Breast (tissue), 4 donors: ENCODE data around the genes MGAT3 and ATF4.

DNA sequence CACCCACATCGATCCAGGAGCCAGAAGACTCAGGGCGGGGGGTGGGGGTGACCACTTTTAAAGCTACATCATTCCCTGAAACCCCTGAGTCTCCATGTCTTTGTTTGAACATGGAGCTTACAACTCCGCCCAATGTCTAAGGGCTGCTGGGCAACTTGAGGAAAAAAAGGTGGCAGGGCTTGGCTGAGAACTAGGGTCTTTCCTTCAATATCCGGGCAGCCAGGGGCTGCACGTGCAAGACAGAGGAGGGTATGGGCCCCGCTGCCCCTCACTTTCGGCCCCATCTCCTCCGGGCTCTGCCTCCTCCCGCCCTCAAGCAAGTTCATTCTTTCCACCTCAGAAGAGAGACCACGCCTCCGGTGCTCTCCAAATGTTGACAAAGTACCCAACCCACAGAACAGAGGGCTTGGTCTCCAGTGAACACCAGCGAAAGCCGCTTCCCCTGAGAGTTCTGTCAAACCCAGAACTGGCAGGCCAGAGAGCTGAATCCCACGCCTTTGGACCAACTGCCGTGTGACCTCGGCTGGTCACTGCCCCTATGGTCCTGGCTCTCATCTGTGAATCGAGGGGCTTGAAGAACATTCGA, 7.4 kb downstream of the PDGFB start:
- PRO-cap, 3 experiments: no peak in any of the 3 experiments
- RRBS: 31% methylated on average over 5 of the region's 18 CpGs

DNA sequence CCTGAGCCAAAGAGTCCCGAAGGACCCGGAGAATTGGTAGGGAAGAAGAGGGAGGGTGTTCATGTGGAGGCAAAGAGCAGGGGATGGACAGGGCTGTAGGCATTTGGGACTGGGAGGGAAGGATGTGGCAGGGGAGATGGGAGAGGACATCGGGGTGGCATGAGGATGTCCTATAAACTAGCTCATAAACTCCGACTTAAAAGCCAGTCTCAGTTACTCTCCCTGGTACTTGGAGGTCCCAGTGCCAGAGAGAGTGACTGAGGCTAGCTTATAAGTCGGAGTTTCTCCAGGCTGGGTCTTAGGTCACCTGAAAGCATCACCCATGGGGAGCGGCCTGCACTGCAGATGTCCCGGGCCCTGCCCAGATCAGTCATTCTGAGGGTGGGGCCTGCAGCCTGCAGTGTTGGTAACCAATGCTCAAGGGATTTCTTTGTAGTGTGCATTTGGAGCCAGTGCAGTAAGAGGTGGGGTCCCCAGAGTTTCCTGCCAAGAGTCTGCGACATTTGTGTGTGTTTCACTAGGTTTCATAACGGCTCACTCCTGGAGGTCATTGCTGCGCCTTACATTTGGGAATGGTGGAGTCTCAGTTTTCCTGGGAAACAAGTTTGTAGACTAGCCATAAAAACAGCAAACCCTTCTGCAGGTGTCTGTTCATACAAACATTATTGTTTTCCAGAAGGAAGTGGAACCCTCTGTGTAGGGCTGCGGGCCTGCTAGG, 14.8 kb downstream of the TAB1 start:
- PRO-cap, 3 experiments: no peak in any of the 3 experiments
- RRBS: no CpG with 5 or more reads among the region's 11 CpGs

DNA sequence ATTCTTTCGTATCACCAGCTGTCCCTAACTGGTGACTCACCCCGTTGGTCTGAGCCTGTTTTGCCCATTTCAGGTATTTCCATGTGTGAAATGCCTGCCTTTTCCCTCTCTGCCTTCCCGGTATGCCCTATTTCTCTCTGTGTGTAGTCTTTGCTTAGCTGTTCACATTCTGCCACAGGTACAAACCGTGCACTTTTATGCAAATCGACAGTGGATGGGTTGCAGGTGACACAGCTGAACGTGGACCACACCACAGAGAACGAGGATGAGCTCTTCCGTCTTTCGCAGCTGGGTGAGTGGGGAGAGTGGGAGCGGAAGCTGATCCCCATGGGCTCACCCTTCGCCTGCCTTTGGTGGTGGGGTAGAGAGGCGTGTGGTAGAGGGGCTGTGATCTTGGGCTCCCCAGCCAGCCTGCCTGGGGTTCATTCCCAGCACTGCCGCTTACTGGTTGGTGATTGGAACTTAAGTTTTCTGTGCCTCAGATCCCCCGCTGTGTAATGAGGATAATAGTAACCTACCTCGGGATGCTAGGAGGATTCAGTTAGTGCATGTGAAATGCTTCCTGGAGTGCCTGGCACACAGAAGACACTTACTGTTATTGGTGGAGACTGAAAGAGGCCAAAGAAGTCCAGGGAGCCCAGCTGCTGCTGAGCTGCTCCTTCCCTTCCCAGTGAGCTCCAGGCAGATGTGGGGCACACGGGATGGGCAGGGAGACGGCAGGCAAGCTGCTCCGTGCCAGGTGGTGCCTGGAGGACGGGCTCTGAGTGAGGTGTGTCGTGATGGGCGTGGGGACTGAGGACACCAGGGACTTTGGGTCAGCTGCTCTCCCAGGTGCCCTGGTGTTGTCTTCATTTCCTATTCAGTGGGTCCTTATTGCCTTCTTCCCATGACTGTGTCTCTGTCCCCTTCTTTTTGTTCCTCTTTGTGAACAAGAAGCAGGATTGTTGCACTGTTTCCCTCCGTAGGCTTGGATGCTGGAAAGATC, 19.3 kb downstream of the TAB1 start:
- PRO-cap, 3 experiments: no peak in any of the 3 experiments
- RRBS: no CpG with 5 or more reads among the region's 22 CpGs

- PRO-cap, 3 experiments: no peak in any of the 3 experiments
- RRBS: 7% methylated on average over 71 of the region's 138 CpGs
These were observed at the start of gene MGAT3 for GRCh38 chr22:39456682-39457595. TSS of gene MGAT3 (plus strand) at chr22:39457012.

DNA sequence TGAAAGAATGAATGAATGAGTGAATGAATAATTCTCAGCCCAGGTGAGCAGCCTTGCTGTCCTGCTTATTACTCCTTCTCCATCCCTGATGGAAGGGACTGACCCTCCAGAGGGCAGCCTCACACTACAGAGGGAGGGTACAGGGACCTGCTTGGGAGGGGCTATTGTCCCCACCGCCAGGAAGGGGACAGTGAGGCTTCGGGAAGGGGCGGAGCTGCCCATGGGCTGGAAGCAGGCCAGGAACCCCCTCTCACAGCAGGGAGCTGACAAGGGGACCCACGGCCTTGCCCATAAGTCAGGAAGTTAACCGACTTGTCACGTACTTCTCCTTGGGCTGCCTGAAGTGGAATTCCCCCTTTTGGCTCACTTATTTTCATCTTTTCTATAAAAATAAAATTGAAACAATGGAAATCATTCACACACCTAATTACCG, 5.6 kb downstream of the MGAT3 start:
- PRO-cap, 3 experiments: no peak in any of the 3 experiments
- RRBS: no CpG with 5 or more reads among the region's 7 CpGs

- PRO-cap, 3 experiments: no peak in any of the 3 experiments
- RRBS: 67% methylated on average over 1 of the region's 13 CpGs
These were observed 11.9 kb upstream of the MIEF1 start for GRCh38 chr22:39489976-39490772.

DNA sequence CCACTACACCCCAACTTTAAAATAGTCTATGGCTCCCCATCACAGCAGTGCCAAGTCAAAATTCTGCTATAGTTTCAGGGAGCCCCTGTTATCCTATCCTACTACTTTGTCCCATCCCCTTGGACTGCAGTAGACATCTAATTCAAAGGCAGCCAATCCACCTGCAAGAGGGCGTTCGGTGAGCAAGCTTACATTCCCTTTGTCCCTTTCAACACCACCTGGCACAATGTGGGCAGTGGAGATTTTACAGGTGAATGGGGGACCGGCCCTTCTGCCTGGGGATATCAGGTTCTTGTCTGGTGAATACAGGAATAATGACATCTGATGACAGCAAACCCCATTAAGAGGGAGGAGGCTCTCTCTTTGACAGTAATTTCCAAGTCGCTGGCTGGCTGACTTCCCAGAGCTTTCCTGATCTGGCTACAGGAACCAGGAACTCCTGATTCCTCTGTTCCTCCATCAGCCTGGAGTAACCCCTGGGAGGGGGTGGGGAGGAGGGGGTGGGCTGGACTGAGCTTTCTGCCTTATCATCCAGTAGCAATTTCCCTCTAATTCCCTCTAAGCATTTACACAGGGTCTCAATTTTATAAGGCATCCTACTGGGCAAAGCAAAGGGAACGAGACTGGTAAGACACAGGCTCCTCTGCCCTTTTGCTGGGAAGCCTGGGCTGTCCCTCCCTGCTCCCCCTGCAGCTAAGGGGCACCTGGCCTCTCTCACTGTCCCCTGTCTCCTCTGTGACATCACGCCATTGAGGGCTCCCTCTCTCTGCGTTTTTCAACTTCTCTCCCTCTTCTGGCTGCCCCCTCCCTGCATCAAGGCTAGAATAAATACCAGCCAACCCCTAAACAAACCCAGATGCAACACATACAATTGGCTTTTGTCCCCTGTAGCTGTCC, 3.7 kb upstream of the MIEF1 start:
- PRO-cap, 3 experiments: no peak in any of the 3 experiments
- RRBS: no CpG with 5 or more reads among the region's 7 CpGs

DNA sequence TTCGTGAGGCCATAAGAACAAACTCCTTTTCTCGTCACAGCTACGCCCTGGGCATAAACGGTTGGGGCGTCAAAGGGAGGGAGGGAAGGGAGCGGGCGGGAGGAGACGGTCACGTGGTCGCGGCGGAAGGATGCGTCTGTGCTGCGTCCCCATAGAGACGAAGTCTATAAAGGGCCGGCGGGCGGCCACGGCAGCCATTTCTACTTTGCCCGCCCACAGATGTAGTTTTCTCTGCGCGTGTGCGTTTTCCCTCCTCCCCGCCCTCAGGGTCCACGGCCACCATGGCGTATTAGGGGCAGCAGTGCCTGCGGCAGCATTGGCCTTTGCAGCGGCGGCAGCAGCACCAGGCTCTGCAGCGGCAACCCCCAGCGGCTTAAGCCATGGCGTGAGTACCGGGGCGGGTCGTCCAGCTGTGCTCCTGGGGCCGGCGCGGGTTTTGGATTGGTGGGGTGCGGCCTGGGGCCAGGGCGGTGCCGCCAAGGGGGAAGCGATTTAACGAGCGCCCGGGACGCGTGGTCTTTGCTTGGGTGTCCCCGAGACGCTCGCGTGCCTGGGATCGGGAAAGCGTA, at the start of gene ATF4:
TSS of gene ATF4 (plus strand) at position 196 of the 569 bp plus-strand sequence.
- PRO-cap, 3 experiments: peak in 3 of 3 experiments; most common plus-strand start position 198 of the sequence (in 3)
- RRBS: under 1% methylated on average over 15 of the region's 53 CpGs

- PRO-cap, 3 experiments: no peak in any of the 3 experiments
- RRBS: 2% methylated on average over 26 of the region's 46 CpGs
These were observed 2.1 kb upstream of the RPS19BP1 start for GRCh38 chr22:39534350-39535322.

DNA sequence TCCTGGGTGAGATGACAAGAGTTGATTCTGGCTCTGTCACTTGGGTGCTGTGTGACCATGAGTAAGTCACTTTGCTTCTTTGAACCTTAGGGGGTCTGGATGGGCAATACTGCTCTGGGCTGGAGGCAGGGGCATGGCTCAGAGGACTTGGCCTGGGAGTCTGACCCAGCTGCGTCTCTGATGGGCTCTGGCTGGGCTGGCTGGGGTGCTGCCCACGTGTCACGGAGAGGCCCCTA, 2.6 kb downstream of the CACNA1I start:
- PRO-cap, 3 experiments: no peak in any of the 3 experiments
- RRBS: no CpG with 5 or more reads among the region's 3 CpGs

GRCh38 chr22:39661845-39662275, 91.3 kb downstream of the CACNA1I start:
- PRO-cap, 3 experiments: no peak in any of the 3 experiments
- RRBS: 2% methylated on average over 16 of the region's 43 CpGs

DNA sequence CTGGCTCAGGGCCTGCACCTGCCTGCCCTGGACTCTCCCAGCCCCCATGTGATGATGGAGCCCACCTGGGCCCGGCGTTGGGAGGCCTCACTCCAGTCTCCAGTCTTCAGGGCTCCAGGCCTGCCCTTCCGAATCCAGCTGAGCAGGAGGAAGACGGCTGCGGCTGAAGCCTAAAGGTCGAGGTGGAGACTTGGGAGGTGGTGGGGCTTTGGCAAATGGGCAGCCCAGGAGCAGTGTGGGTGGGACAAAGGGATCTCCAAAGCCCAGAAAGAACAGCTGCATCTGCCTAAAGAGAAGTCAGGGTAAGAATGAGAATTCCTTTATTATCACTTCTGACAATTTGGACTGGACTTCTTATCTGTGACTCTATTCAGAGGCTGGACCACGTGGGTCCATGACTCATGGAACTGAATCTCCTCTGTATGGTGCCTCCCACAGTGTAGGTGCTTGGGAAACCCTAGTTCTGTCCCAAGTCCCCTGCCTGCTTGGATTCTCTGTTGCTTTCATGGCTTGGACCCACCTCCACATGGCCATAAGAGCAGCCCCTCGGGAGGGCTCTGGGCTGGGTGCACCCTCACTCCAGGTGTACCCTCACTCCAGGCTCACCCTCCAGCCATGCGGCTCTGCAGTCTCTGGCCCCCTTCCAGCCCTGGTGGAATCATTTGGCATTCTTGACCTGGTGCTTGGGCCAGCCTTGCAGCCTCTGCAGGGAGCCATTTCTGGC, 153.2 kb downstream of the CACNA1I start:
- PRO-cap, 3 experiments: no peak in any of the 3 experiments
- RRBS: no CpG with 5 or more reads among the region's 9 CpGs

DNA sequence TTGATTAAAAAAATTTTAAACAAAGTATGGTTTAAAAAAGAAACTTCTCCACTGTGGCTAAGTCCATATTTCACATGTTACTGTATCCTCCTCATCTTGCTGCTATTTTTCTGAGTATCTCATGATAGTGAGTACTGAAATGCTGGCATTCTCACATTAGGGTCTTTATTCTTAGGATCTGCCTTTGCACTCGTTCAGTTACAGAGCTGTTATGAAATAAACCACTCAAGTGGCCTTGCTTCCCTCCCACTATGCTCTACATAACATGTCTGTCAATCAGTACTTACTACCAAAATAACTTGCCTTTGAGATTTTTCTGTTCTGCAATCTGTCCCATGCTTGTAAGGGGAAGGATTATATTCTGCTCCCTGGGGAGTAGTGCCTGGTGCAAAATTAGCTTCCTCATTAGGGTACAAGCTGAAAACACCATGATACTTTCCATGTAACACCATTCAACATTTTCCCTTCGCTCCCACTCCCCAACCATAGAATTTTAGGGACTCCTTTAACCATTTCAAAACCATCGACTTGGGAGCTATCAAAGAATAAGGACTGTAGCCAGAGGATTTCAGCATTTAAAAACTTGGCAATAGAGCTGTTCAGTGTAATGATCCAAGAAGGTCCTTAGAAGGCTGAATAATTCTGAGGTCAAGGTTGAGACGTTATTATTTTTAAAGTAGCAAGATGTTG, 1.9 kb upstream of the GRAP2 start:
- PRO-cap, 3 experiments: no peak in any of the 3 experiments
- RRBS: no CpG with 5 or more reads among the region's 4 CpGs

- PRO-cap, 3 experiments: no peak in any of the 3 experiments
- RRBS: no CpG with 5 or more reads among the region's 13 CpGs
These were observed 26.5 kb upstream of the TMA7B start for GRCh38 chr22:39933567-39934303.

- PRO-cap, 3 experiments: peak in 3 of 3 experiments; most common plus-strand start chr22:39995557 (in 2); most common minus-strand start chr22:39995398 (in 1)
- RRBS: 20% methylated on average over 24 of the region's 53 CpGs
These were observed 540 bp downstream of the FAM83F start for GRCh38 chr22:39995152-39995836.

DNA sequence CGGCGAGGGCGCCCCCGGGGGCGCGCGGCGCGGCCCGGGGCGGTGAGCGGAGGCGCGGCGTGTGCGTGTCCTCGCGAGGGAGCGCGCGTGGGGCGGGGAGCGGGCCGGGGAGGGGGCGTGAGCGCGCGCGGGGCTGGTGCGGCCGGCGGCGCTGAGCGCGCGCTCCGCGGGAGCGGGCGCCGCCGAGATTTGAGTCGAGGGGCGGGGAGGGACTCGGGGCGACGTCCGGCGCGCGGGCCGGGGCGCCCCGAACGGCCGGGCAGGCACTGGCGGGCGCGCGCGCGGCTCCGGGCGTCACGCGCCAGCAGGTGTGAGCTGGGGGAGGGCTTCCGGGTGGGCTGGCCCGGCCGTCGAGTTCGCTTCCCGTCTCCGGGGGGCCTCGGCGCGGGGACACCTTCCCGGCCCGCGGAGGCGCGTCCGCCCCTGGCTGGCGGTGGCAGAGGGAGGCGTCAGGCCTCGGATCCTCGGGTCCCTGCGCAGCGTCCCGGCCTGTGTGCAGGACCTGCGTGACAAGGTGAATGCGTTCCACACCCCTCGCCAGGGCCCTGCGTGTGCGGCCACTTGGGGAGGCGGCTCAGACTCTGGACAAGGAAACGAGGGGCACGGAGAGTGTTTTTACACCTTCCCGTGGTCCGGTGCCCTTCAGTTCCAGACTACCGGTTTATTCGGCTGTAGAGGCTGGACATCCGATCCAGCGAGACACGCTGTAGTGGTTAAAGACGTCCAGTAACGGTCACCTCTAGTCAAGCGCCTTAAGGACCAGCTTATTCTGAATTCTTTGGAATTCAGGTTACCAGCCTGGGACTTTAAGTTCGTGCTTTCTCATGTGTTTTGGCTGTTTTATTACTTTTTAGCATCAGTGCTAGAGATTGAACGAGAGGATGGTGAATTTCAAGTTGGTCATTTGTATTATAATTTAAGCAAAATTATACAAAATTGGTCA, 50.6 kb downstream of the FAM83F start:
- PRO-cap, 3 experiments: peak in 3 of 3 experiments; most common plus-strand start position 197 of the sequence (in 2); most common minus-strand start position 191 of the sequence (in 2)
- RRBS: 2% methylated on average over 54 of the region's 109 CpGs

GRCh38 chr22:40081706-40083047, 87.4 kb downstream of the FAM83F start:
- PRO-cap, 3 experiments: no peak in any of the 3 experiments
- RRBS: no CpG with 5 or more reads among the region's 9 CpGs

DNA sequence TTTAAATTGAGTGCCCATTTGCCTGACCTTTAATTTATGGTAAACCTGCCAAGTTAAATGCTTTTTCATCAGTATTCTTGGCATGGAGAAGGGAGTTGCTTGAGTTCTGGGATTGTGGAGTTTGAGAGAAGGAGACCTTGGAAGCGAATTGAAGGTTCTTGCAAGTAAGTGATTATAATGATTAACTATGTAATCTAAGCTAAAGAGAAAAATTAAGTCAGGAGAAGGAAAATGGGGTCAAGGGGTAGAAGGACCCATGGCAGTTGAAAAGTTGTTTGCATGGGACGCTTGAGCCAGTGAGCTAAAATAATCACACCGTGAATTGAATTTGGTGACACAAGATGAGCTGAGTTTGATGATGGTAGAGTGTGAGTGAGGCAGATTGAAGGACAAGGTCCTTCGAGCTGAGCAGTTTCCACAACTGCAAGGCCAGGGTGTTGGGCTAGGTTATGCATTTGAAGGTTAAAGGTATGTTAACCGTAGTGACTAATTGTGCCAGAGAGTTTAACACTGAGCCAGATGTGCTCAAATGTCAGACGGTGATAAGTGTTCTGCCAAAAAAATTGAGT, 89.3 kb downstream of the FAM83F start:
- PRO-cap, 3 experiments: no peak in any of the 3 experiments
- RRBS: no CpG with 5 or more reads among the region's 6 CpGs

GRCh38 chr22:40116834-40117210, 60.9 kb upstream of the TNRC6B start:
- PRO-cap, 3 experiments: no peak in any of the 3 experiments
- RRBS: no CpG with 5 or more reads among the region's 2 CpGs

GRCh38 chr22:40125645-40125947, 52.1 kb upstream of the TNRC6B start:
- PRO-cap, 3 experiments: no peak in any of the 3 experiments
- RRBS: no CpG with 5 or more reads among the region's 1 CpG